Anterior vena cava (tissue), 1 donor: ENCODE measurements around a stretch of chr11.

DNA sequence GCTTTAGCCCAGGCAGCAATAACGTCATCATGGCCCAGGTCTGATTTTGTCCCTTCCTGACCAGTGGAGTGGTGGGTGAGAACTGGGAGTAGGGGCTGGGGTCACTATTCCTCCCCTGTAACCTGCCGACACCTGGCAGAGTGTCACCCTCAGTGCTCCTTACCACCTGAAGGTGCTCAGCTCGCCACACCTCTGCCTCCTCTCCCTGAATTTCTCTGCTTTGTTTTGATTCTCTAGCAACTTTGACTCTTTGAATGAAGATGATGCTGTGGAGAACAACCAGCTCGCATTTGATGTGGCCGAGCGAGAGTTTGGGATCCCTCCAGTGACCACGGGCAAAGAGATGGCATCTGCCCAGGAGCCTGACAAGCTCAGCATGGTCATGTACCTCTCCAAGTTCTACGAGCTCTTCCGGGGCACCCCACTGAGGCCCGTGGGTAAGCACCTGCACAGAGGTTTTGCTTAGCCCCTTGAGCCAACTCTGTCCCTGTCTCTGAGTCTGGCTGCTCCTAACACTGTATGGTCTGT lies 115.6 kb downstream of the MICAL2 start:
- PRO-cap = no peak

GRCh38 chr11:12258133-12258919 lies 119.0 kb upstream of the PARVA start:
- PRO-cap = no peak

DNA sequence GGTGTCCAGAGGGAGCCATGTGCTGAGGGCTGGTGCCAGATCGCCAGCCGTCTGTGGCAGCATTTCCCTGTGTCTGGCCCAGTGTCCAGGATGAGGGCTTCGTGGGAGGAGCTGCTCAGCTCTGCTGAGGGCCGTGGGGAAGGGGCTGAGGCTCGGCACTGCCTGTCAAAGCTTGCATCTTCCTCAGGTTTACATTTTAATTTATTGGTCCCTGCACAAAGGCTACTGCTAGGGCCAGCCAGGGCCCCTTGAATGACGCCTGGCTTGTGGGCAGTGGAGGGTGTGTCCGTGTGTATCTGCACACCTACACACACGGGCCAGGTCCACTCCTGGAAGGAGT lies 107.9 kb upstream of the PARVA start:
- PRO-cap = no peak

GRCh38 chr11:12286980-12287371 lies 90.4 kb upstream of the PARVA start:
- PRO-cap = no peak

GRCh38 chr11:12376162-12376871 lies 1.1 kb upstream of the PARVA start:
- PRO-cap = unidirectional peak, plus-strand start at chr11:12376540

DNA sequence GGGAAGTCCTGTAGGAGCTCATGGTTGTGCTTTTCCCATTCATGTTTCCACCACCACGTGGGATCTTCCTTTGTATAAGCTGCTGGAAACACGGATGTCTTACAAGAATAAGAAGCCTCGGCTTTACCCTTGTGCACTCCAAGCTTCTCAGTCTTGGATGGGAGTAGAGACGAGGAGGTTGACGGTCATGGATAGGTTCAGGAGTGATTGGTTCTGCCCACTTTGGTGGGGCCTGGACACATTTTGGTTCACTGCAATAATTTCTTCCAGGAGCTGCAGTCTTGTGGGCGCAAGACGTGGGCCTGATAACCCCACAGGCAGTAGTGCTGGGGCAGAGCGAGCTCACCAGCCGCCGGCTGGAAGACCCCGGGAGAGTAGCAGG lies 508 bp upstream of the PARVA start:
- PRO-cap = no peak

DNA sequence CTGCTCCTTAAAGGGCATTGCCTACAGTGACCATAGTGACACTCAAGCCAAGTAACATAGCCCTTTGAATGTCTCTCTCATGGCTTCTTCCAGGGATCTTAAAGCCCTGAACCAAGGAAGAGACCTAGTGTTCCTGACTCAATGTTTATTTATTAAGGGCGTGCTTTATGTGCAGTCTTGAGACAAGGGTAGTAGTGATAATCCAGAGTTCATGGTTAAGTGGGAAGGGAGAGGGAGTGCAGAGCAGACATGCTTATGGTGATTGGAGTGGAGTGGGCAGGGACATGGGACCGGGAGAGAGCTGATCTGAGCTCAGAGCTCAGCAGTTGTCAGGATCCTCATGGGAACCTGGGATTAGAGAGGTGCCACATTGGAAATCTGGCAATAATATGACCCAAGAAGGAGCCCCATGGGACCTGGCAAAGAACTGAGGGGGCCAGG lies 125.8 kb downstream of the PARVA start:
- PRO-cap = no peak

- PRO-cap = no peak
Measured at GRCh38 chr11:12746533-12746932, 72.3 kb downstream of the TEAD1 start.

DNA sequence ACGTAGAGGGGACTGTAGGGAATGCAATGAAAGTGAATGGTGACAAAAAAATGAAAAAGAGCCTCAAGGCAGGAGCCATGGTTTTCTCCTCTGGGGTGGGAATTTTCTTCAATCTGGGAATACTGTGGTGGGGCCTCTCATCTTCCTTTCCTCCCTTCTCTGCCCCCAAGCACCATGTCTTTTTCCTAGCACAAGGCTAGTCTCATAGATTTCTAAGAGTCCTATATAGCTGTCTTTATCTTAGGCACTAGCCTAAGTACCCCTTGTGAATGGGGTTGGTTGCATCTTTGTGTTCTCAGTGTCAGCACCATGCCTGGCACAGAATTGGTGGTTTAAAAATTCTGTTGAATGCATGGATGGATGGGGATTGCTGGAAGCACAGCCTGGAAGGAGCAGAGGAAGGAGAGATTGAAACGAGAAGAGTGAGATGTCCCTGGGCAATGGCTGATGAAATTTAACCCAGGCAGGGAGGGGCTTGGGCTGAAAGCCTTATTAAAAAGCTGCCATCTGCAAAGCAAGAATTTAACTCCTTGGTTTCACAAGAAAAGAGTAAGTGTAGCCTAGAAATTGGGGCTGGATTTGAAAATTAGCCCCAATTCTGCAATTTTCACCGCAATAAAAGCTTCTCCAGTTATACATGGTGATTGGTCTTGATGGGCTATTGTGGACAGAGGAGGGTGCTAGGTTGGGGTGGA lies 126.6 kb downstream of the TEAD1 start:
- PRO-cap = no peak

- PRO-cap = no peak
Measured at GRCh38 chr11:12816005-12816626, 141.9 kb downstream of the TEAD1 start.

DNA sequence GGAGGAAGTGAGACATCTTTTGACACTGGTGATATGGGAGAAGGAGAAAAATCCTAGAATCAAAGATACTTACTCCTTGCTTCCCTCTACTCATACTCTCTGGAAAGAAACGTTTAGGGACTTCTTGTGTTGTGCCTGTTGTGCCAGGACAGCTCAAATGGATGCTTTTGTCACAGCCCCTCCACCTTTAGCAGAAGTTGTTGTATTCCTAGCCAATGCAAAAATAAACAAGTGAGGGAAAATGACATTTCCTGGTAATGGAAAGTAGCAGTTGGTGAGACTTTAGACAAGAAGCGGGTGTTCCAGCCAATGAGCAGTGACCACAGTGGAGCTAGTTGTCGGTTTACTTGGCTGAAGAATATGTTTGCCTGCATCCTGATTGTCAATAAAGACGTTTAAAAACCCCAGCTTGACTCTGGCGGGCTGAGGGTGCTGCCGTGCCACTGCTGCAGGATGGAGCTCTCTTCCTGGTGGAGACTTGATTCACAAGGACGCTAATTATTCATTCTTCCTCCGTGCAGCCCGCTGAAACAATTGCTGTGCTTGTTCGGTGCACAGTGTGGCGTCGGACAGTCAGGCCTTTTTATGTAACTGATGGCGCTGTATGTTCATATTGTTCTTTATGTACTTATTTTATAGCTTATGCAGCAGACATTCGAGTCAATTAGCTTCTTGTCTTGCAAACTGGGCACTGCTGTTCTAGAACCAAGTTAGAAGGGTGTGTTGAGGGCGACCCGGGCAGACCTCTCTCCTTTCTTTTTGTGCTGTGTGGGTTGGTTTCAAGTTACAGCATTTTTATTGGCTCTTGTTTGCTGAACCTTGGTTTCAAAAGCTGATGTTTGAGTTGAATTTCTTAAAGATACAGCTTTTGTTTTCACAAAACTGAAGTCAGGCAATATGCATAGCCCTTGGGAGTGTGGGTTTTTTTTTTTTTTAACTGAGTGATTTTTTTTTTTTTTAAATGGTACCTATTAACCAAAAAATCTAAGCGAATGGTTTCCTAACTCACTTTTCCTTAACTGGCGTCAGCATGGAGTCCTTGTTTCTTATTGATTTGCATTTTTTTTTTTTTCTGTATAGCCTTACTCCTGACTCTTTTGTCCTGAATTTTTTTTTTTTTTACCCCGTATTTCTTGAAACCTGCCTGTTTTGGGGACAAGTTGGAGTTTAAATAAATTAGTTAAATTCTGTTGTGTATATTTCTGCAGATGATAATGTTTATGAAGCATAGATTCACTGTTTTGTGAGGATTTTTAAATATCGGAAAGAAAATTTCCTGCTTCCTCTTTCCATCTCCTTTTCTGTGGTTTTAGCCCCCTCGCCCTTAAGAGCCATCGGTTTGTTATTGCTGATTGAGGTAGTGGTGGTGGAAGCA lies 154.0 kb downstream of the TEAD1 start:
- PRO-cap = unidirectional peak, minus-strand start at position 750 of the sequence

DNA sequence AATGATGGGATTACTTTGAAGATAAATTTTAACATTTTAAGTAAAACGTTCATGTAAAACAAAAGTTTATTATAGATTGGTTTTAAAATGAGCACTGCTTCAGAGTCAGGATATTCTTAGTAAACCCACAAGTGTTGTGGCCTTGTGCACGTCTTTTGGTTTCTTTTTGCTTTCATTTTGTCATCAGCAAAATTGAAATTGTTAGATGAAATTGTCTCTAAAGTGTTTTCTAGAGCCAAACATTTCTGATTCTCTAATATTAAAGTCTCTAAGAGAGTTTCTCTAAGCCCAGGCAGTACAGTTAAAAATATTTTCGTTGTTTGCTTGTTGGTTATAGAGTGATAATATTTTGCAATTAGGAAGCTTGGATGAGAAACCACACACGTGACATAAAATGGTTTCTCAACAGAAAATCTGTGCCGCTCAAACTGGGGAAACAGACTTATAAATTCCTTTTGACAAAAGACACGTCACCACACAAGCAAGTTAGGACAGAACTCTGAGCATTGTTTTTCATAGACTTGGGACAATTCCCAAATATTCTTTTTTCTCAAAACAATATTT lies 164.4 kb downstream of the TEAD1 start:
- PRO-cap = no peak

DNA sequence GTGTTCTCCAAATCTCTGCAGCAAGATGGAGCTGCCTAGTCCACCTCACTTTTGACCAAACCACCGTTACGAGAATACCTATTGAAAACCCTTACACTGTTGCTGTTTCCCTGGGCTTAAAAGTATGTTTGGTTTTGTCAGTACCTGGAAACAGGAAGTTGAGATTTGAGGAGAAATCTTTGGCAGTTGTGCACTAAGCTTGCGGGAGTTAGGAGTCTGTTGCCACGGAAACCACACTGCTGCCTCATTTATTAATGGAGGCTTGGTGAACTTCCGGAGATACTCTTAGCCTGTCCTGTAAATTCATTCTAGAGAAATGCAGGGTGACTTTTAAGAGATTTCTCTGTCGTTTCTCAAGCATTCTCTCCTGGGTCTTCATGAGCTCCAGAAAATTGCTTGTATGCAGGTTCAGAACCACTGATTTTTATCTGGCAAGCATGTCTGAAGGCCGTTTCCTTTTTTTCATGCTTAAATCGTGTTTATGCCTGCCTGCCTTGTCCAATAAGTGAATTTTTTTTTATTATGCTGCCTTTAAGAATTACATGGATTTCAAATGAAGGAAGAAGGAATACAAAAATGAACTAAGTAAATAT lies 166.8 kb upstream of the RASSF10 start:
- PRO-cap = no peak

DNA sequence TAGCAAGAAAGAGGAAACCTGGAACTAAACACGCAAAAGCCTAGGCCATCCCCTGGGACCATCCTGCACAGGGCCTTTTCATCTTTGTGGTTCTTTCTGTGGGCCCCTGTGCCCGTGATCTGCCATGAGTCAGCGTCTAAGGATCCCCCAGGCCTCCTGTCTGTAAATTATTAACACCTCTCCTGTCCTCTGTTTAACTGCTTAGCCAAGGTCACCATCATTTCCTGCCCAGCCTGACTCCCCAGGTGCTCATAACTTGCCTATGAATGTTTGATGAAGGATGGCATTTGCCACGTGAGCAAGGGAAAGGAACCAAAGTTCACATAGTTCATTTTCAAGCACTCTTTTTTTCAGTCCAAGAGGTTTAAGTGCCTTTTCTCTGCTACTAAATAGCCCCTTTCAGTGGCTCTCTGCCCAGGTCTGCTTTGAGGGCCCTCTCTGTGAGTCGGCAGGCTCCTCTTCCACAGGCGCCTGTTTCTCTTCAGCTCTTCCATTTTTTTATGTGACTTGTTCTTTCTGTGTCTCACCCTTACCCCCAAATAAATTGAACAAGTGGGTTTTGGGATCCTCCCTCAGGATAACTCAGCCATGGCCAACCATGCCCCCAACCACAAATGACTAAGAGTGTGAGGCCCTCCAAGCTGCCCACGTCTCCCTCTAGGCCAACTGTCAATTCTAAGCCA lies 131.4 kb downstream of the RASSF10 start:
- PRO-cap = no peak

GRCh38 chr11:13261598-13262146 lies 15.9 kb upstream of the BMAL1 start:
- PRO-cap = no peak

DNA sequence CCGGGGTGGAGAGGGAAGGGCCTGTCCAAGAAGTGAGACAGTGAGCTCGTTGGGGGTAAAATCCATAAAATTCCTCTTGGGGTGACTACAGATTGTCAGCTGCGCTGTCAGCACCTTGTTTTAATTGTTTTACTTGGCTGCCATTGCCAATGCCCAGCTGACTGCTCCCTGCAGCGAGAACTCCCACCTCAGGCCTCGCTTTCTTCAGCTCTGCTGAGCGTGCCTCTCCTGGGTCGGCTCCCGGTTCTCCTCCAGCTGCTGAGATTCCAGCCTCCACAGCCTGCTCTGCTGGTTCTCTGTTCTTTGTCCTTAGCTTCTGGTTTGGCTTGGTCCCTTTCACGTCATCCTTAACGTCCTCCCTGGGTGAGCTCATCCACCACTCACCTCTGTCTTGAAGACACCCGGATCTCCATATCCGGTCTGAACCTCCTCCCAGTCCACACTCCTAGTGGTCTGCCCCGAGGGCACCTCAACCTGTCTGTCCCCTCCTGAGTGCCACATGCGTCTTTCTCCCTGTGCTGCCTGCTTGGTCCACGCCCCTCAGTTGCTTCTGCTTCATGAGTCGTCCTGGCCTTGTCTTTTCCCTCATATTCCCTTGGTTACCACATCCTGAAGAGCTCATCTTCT lies 35.5 kb downstream of the BMAL1 start:
- PRO-cap = no peak

GRCh38 chr11:13952264-13952560 lies 10.3 kb upstream of the SPON1 start:
- PRO-cap = no peak

DNA sequence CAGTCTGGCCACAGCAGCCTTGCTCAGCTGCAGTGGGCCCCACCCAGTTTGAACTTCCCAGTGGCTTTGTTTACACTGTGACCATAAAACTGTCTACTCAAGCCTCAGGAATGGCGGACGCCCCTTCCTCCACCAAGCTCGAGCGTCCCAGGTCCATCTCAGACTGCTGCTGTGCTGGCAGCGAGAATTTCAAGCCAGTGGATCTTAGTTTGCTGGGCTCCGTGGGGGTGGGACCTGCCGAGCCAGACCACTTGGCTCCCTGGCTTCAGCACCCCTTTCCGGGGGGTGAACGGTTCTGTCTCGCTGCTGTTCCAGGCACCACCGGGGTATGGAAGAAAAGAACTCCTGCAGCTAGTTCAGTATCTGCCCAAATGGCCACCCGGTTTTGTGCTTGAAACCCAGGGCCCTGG lies 29.8 kb downstream of the SPON1 start:
- PRO-cap = no peak

- PRO-cap = no peak
Measured at GRCh38 chr11:14364029-14364806, 5.2 kb upstream of the RRAS2 start.

DNA sequence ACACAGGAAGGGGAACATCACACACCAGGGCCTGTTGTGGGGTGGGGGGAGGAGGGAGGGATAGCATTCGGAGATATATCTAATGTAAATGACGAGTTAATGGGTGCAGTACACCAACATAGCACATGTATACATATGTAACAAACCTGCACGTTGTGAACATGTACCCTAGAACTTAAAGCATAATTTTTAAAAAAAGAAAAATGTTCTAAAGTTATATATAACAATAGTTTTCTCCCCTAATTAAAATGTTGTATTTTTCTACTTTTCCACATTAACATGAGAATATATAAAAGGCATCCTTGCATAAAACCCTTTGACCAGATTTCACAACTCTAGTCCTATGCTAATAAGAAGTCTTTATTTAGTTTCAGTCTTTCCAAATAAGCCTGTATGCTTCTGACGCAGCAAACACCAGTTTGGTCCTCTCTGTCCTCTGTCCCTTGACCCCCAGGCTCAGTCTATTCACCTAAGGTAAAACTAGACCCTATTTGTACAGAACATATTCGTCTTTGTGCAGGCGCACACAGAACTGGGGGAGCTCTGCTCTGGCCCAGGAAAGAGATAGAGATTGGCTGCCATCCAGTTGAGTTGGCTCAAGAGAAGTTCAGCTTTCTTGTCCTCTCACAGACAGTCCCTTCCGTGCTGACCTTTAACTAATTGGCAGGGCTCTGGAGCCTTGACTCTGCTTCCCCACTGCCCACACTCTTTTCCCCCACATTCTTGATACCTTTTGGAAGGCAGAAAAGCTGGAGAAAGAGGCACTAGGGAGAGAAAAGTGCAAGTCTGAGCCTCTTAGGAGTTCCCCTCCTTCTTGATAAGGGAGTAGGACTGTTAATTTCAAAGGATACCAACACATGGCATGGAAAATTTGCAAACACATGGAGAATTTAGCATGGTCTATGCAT lies 21.0 kb upstream of the PSMA1 start:
- PRO-cap = no peak